GM19239 (cell line): Measurements from ENCODE around the gene DNAJC7.

DNA sequence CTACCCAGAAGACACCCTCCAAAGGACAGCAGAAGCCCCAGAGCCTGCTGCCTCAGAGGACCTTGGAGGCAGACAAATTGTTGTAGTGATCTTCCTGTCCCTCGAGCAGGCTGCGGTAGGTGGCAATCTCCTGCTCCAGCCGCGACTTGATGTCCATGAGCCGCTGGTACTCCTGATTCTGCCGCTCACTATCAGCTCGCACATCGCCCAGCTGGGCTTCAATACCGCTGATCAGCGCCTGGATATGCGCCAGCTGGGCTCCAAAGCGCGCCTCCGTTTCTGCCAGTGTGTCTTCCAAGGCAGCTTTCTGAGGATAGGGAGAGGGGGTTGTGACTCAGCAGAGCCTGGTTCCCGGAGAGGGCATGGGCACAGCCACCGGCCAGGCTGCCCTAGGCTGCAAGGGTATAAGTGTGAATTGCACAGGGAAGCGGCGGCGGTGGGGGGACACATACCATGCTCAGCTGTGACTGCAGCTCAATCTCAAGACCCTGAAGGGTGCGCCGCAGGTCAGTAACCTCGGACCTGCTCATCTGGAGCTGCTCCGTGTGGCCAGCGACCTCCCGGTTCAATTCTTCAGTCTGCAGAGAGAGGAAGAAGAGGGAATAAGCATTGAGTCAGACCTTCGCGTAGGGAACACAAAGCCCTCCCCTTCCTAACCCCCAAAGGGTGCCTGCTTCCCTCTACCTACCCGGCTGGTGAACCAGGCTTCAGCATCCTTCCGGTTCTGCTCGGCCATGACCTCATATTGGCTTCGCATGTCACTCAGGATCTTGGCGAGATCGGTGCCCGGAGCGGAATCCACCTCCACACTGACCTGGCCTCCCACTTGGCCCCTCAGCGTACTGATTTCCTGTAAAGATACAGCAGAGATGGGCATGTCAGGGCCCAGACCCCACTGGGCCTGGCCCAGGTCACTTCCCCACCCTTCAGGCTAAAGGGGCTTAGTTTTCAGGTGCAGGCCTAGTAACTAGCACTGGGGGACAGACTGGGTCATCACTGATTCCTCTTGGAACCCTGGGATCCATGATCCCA lies 4.1 kb downstream of the KRT19 start:
- RRBS, result 74% methylated on average over 6 of the region's 36 CpGs

DNA sequence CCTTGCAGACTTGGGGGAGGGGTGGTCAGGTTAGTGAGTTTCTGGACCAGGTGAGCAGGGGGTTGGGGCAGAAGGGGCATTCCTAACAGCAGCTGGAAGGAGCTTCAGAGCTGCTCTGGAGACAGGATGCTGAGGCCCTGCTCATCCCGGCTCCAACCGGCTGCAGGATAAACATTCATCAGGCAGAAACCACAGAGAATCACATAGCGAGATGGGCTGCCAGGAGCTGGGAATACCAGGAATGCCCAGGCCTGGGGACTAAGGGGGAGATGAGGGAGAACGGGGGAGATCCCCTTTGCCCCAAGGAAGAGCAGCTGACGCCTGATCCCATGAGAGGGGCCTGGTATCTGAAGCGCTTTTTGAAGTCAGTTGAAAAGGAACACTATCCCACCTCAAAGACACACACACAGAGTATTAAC lies 10.6 kb upstream of the KRT19 start:
- RRBS, result no CpG with 5 or more reads among the region's 6 CpGs

- RRBS, result no CpG with 5 or more reads among the region's 11 CpGs
Observed at GRCh38 chr17:41547235-41547860, 19.2 kb upstream of the KRT19 start.

GRCh38 chr17:41547861-41548413 lies 19.8 kb upstream of the KRT19 start:
- RRBS, result no CpG with 5 or more reads among the region's 10 CpGs

DNA sequence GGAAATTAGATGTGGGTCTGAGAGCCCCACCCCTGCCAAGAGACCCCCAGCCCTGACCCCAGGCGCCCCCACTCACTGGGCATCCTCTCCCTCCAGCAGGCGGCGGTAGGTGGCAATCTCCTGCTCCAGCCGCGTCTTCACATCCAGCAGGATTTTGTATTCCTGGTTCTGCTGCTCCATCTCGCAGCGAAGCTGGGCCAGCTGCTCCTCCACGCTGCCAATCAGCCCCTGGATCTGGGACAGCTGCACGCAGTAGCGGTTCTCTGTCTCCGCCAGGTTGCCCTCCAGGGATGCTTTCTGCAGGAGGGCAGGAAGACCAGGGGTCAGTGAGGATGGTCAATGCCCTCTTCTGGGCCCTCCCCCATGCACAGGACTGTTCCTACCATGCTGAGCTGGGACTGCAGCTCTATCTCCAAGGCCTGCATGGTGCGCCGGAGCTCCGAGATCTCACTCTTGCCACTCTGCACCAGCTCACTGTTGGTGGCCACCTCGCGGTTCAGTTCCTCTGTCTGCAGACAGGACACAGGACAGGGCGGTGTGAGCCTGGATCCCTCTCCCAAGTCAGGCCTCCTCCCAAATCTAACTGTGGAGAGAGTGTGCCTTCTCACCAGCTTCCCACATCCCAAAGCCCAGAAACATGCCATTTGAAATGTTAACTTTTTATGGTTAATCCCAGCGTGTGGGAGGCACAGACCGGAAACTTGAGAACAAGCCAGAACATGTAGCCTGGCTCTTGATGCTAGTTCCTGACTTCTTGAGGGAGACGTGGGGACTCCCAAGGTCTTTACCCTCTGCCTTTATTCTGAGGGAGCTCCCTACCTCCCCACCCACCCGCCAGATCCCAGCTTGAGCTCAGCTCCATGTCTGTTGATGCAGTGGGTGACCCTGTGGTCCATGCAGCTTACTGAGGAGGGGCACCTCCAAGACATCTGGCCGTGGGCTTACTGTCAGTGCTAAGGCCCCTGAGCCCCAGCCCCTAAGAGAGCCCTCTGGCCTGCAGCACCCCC lies 3.5 kb downstream of the KRT17 start:
- RRBS, result no CpG with 5 or more reads among the region's 22 CpGs

DNA sequence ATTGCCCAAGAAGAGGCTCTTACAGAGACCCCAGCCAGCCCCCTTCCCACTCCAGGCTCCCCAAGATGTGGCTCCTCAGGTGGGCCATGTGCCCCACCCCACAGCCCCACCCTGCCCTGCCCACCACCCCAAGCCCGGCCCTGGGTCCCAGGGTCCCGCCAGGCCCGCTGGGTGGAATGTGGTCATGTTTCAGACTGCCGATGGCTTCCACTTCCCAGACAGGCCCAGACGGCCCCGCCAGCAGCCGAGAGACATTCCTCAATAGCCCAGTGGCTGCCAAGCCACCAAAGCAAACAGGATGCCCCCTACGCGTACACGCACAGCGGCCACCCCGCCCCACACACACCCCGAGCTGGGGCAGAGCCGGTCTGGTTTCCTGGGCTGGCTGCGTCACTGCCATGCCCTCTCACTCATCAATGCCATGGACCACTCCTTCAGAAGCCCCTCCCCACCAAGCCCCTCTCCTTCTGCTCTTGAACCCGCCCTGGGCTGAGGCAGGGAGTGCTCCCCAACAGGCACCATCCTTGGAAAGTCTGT lies 1.2 kb upstream of the KRT17 start:
- RRBS, result no CpG with 5 or more reads among the region's 16 CpGs

DNA sequence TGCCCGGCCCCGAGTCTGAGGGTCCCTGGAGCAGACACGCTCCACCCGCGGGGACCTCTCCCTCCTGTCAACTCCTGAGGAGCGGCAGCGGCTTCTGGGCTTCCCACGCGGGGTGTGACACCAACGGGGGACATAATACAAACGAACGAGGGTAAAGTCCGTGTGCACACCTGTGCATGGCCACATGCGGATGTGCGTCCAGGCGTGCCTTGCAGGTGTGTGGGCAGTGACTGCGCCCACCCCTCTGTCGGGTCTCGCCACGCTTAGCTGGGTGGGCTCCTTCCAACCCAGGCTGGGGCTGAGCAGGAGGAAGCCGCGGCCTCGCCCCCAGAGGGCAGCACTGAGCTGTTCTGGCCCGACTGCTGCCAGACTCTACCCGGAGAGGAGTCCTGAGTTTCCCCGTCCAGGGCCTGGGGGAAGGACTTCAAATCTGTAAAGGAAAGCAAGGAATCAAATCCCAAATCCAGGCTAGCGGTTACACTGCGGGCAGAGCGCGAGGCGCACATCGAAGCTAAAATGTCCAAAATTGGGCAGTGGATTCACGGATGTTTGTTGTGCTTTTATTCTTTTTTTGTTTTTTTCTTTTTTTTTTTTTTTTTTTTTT lies 24.2 kb upstream of the KRT17 start:
- RRBS, result no CpG with 5 or more reads among the region's 33 CpGs

DNA sequence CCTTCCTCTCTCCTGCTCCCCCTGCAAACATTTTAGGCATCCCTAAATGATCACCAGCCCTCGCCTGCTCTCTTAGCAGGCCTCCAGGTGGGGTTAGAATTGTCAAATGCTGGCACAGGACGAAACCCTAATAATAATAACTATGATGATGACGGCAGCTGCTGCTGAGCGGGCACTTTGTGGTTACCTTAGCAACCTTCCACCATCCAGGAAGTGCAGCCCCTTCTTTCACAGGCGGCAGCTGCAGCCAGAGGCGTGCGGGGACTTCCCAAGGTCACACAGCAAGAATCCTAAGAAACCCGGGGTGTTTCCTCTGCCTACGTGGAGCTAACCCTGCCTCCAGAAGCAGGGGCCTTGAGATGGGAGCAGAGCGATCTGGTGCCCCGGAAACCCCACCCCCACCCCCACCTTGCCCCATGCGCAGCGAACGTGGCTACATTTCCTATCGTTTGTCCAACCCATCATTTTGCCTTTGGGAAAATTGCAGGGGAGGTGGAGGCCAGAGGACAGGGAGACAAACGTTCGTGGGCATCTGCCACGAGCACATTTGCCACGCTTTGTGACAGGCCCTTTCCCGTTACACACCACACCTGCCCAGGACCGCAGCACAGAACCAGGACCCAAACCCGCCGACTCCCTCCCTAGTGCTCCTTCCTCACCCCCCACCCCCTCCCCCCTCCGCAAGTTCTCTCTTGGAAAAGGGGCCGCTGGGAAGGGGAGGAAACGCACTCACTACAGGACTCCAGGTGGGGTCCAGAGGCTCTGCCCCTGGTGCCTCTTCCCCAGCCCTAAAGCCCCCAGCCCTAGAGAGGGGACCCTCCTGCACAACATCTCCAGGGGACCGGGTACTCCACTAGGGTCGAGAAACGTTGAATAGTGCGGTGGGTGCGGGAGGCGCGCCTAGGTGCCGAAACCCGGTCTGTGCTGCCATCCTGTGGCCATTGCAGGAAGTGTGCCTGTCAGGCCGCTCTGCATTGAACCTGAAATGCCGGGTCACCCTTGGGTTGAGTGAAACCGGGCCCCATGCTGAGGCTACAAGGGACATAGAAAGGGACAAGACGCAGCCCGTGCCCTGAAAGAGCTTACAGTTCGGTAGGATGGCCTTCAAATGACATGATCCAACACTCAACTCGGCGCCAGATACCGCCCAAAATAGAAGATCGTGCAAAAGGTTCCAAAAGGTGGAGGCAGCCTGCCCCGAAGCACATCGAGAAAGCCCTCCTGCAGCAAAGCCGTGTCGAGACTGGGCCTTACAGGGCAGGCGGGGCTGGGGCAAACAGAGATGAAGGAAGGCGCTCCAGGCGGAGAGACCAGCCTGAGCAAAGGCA lies 22.0 kb upstream of the EIF1 start:
- RRBS, result 2% methylated on average over 14 of the region's 52 CpGs

GRCh38 chr17:41678573-41679763 lies 9.7 kb upstream of the EIF1 start:
- RRBS, result no CpG with 5 or more reads among the region's 6 CpGs

DNA sequence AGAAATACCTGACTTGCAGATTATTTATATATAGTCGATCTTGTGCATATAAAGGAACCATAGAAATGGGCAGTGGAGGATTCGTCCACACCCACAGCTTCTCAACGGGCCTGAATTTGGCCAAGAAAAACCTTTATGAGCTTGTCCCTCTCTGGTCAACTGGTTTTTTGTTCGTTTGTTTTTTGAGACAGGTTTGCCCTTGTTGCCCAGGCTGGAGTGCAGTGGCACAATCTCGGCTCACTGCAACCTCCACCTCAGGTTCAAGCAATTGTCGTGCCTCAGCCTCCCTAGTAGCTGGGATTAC lies 2.9 kb downstream of the EIF1 start:
- RRBS, result no CpG with 5 or more reads among the region's 6 CpGs

- RRBS, result no CpG with 5 or more reads among the region's 5 CpGs
Observed at GRCh38 chr17:41695007-41695511, 6.4 kb downstream of the EIF1 start.

DNA sequence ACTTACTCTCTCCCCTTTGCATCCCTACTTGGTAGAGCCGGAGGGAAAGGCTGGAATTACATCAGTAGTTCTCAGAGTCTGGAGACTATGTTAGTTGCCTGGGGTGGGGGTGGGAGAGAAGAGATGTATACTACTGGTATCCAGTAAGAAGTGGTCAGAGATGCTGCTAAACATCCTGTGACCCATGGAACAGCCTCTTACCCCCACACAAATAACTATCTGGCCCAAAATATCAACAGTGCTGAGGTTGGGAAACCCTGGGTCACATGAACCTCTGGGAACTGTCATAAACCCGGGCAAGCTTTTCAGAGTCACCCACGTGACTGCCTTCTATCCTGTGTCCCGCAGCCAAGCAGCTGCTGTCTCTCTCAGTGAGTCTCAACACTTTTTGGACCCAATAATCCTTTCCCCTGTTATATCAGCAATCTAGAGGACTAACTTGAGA lies 8.5 kb downstream of the EIF1 start:
- RRBS, result no CpG with 5 or more reads among the region's 4 CpGs

DNA sequence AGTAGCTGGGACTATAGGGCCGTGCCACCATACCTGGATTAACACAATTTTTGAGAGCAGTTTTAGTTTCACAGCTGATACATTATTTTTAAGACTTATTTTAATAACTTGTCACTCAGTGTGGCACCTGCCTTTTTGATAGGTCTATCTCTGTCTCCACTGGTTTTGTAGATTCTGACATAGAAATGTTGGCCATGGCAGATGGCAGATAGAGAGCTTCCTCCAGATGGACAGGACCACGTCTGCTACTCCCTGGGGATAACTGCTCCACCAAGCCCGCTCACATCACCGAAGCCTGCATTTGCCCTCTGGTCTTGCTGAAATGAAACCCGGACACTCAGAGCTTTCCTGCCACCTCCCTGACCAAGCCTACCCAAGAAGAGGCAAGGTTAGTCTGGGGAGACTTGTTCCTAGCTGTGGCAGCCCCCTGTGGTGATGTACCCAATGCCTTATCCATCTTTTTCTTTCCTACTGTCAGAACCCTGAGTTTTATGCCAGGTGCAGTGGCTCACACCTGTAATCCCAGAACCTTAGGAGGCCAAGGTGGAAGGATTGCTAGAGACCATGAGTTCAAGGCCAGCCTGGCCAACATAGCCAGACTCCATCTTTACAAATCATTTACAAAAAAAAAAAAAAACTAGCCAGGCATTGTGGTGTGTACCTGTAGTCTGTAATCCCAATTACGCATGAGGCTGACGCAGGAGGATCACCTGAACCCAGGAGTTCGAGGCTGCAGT lies 16.5 kb upstream of the HAP1 start:
- RRBS, result no CpG with 5 or more reads among the region's 8 CpGs

GRCh38 chr17:41753332-41754238 lies 19.1 kb upstream of the HAP1 start:
- RRBS, result no CpG with 5 or more reads among the region's 18 CpGs

DNA sequence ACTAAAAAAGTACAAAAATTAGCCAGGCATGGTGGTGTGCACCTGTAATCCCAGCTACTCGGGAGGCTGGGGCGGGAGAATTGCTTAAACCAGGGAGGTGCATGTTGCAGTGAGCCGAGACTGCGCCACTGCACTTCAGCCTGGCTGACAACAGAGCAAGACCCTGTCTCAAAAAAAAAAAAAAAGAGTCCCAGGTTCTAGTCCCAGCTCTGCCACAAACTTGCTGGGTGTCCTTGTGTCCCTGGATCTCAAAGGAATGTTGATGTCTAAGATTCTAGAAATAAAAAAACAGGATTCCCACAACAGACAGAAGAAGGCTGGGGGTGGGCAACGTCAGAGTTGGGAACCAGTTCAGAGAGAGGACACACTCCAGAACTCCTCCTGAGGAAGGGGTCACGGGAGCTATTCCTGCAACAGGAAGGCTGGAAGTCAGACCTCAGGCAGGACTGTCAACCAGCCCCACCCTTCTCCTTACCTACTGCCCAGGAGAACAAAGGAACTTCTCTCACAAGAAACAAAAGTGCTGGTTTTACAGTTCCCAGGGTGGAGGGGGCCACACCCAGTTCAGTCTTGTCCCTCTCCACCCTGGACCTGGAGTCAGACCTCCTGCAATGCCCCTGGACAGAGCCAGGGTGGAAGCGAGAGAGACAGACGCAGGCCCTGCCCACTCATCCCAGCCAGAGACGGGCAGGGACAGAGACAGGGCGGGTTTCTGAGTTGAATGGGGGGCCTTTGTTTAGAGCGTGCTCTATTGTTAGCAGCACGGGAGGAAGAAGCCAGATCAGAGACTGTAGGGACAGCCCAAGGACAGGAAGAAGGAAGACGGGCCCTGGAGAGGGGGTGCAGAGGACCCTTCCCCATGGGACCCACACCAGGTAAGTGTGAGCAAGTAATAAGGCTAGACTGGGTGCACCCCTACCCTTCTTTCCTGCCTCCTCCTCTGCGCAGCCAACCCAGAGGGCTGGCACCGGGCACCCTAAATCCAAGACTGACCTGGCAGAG lies 11.3 kb downstream of the JUP start:
- RRBS, result 86% methylated on average over 1 of the region's 15 CpGs

GRCh38 chr17:41871659-41872402 lies 6.6 kb upstream of the KLHL11 start:
- RRBS, result no CpG with 5 or more reads among the region's 15 CpGs

GRCh38 chr17:41914467-41915012 lies 4.2 kb downstream of the ACLY start:
- RRBS, result no CpG with 5 or more reads among the region's 8 CpGs

- RRBS, result no CpG with 5 or more reads among the region's 4 CpGs
Observed at GRCh38 chr17:41960524-41960971, 6.0 kb upstream of the CNP start.

DNA sequence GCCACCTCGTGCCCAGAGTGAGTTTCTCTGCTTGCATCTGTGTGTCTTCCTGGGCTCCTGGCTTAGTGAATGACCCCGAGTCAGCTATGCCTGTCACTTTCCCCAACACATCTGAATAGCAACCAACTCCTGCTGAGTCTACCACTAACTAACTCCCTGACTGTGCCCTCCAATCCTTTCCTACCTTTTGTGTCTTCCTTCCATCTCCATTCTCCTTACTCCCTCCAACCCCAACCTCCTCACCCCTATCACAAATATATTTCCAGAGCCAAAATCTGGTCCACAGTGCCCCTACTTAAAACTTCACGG lies 11.6 kb downstream of the CNP start:
- RRBS, result no CpG with 5 or more reads among the region's 3 CpGs

DNA sequence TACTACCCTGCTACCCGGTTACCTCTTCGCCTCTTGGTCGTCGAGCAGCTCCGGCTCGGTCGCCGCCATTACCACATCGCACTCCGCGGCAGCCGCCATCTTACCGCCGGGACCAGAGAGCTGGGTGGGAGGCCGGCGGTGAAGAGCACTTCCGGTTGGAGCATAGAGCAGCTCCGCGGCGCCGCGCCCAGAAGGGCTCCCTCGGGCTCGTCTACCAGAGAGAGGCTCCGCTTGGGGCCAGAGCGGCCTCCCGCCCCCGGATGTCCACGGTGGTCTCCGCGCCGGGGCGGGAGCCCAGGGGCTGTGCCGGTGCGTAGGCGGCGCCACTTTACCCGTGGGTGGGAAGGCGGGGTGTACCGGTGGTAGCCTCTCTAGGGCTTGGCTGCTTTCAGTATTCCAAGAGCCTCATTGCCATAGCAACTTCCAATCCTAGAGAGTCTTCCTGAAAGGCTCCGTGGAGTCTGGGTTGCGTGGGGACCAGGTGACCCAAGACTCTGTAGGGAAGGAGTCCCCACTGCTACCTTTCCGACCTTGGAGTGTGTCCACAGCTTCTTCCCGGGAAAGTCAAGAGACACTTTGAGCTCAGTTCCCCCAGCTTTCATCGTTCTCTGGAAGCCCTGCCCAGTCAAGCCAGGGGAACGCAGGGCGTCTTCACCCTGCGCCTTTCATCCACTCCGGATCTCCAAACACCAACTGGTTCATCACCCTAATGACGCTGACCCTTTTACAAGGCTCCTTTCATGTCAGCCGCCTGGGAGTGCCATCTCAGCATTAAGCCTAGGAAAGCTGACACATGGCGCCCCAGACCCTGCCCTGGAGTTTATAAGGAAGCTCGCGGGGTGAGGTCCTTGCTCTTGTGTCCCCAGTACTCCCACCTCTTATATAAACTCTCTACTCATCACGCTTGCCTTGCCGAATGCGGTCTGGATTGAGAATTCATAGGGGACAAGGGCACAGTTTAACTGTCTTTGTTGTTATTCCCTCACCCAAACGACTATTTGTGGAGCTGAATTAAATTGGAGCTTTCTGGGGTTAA lies at the start of gene DNAJC7:
DNAJC7 (minus strand) TSS at position 122 of the 1,036 bp plus-strand sequence.
- RRBS, result 1% methylated on average over 20 of the region's 58 CpGs